Occipital lobe (tissue), 2 donors: ENCODE measurements around a stretch of chr15.

DNA sequence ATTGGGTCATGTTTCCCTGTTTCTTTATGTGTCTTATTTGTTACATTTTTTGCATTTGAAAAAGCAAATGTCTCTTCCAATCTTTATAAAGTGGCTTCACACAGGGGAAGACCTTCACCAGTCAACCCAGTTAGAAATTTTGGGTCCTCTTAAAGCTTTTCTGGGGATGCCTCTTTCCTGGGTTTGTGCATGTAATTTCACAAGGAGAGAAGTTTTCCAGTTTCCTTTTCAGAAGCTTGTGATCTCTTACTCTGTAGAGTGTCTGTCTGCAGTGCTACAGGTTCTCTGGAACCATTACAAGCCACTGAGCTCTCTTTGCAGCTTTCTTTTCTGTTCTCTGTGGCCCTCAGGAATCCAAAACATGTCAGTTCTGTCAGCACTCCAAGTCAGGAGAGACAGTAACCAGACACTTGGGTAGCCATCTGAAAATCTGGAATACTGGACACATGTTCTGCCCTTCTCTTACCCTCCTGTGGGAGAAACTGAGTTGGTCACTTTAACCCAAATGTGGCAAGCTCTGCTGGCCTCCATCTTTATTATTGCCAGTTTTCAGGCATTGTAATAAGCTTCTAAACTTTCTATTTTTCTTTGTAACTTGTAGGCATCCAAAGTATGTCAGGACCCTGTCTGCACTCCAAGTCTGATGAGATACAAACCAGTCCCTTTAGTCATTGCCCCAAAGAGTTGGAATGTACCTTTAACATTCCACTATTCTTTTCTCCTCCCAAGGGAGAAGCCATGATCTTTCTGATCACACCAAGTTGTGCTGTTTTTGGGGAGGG, 183.8 kb downstream of the DPH6 start:
- RAMPAGE, long total RNA: no peak

GRCh38 chr15:36605433-36605939, 26.1 kb downstream of the CDIN1 start:
- RAMPAGE, long total RNA: no peak

- RAMPAGE, long total RNA: no peak
These were observed 229.0 kb downstream of the CDIN1 start for GRCh38 chr15:36808090-36809112.

GRCh38 chr15:36887993-36889118, 212.0 kb downstream of the MEIS2 start:
- RAMPAGE, long total RNA: no peak

DNA sequence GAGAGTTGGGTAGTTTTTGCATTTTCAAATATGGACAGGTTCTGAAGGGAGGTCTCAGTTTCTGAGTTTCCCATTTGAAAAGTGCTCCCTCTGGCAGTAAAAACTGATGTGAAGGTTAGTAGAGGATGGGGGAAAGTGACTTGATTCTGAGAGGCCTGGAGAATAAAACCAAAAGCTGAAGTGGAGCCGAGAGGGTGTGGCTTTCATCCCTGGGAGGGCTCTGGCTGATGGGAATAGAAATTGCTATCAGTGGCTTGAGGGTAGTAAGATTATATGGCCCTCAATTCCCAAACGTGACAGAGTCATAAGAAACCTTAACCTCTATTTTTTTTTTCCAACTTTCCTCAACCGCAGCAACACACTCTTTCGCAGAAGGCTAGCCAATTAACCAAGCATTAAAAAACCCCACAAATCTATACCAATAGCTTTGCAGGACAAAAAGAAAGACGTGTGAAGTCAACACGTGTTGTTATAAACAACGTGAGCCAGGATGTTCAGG, 185.9 kb downstream of the MEIS2 start:
- RAMPAGE, long total RNA: no peak

DNA sequence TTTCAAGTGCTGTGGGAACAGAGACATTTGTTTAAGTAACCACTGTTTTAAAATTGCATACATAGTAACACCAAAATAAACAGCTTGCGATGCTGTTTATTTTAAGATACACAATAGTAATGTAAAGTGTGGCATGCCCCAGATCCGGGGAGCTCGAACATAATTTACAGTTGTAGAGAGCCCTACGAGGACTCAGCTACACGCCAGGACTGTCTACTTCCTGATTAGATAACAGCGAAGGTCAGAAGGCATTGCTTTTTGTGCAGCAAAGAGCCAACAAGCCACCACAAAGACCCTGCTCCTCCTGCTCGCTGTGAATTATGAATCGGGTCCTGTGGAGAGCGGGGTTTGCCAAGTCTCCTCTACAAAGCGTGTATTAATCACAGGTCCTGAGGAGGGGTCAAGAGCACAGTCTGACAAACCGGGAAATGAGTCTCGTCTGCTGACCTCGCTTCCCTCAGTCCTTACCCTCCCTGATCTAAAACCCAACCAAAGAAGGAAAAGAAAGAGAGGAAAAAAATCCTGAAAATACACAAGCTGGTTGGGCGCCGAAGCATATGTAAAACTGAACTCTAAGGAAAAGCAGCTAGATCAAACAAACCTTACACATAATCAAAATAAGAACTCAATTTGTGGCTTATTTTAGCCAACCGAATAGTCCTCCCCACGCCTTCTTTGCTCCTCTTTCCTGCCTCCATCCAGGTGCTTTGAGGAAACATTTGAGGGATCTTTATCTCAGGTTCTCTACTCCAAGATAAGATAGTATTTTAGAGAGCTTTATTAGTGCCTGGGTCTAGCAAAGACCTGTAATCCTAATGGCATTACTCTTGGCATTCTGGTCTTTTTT, 80.3 kb downstream of the MEIS2 start:
- RAMPAGE, long total RNA: no peak

GRCh38 chr15:37091825-37092463, 8.4 kb downstream of the MEIS2 start:
- RAMPAGE, long total RNA: no peak

- RAMPAGE, long total RNA: no peak
These were observed 106.3 kb upstream of the MEIS2 start for GRCh38 chr15:37206604-37207120.

DNA sequence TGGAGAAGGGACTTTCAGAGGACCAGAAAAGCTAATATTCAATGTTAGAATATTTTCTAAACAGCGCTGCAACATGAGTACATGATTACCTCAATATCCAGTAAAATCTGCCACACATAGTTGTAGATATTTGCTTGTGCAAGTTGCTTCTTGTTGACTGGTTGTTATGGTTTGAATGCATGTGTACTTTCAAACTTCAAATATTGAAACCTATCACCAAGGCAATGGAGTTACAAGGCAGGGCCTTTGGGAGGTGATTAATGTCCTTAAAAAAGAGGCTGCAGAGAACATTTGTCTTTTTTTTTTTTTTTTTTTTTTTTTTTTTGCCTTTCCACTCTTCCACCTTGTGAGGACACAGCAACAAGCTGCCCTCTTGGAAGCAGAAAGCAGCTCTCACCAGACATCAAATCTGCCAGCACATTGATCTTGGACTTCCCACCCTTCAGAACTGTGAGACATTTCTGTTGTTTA, 50.0 kb downstream of the TMCO5A start:
- RAMPAGE, long total RNA: no peak

DNA sequence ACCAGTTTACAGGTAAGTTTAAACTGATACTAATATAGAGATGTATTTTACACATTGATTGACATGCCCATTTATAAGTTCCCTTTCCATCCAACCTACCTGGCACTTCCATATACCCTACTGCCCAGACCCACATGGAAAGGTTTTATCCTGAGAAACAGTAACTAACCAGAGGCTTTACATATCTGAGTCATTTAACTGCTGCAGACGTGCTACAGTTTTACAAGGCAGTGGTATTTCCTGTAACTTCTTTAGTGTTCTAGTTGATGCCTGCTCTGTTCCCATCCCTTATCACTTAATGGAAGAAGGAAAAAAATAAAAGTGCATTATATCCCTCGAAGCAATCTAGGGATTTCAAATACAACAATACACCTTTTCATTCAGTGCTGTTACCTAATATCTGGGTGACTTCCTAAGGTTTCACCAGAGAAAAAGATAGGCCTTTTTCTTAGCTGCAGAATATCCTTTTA, 107.1 kb downstream of the TMCO5A start:
- RAMPAGE, long total RNA: no peak

GRCh38 chr15:38130616-38131306, 121.9 kb upstream of the SPRED1 start:
- RAMPAGE, long total RNA: no peak

- RAMPAGE, long total RNA: no peak
These were observed 16.9 kb downstream of the RASGRP1 start for GRCh38 chr15:38547659-38548170.

GRCh38 chr15:38563259-38564568, 900 bp downstream of the RASGRP1 start:
- RAMPAGE, long total RNA: no peak

DNA sequence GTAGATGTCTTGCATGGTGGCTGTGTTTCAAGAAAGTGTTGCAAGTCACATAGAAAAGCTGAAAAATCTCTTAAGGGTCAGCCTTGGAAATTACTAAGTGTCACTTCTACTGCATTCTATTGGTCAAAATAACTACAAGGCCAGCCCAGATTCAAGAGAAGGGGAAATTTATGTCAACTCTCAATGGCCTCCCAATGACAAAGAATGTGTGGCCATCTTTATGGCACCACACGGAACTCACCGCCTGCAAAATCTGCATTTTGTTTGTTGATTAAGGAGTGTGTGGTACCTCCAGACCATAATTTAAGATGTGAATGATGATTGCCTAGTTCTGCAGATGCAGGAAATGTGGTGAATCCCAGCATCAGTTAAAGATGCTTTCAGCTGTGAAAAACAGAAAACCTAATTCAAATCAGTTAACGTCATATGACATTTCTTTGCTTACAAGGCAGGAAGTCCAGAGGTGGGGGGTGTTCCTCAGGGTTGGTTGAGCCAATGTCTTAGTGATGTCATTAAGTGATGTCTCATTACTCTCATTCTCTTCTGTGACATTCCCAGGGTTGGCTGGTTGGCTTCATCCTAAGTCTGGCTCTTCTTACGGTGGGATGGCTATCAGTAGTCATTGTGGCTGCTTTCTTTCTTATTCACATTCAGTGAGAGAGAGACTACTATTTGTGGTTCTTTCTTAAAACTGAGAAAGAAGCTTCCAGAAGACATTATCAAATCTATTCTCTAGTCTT, 106.0 kb upstream of the RASGRP1 start:
- RAMPAGE, long total RNA: no peak

- RAMPAGE, long total RNA: no peak
These were observed 107.1 kb upstream of the RASGRP1 start for GRCh38 chr15:38671493-38672254.

GRCh38 chr15:38685726-38686636, 121.4 kb upstream of the RASGRP1 start:
- RAMPAGE, long total RNA: no peak

GRCh38 chr15:38865004-38865458, 300.4 kb upstream of the RASGRP1 start:
- RAMPAGE, long total RNA: no peak

GRCh38 chr15:39154009-39154797, 426.7 kb upstream of the THBS1 start:
- RAMPAGE, long total RNA: no peak

DNA sequence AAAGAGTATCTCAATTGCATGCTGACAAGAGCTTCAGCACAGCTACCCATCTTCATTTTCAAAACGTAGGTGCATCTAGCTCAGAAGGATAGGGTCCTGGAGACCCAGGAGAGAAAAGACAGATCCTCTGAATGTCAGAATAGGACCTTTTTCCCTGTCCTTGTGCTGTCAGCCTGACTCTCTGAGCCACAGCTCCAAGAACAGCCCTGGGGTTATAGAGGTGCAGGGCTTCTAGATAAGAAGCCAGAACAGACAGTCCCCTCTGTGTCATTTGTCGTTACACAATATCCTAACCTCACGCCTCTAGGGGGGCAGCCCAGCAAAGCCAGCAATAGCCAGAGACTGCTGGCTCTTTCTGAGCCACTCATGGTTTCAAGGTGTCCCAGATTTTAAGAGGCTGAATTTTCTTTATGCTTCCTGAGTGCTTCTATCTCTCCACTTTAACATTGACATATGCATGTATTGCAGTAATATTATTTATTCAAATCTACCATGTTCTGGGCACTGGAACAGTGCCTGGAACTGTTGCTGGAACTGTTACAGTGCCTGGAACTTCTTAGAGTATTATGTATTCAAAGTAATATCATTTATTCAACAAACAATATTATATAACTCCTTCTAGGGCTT, 153.1 kb upstream of the THBS1 start:
- RAMPAGE, long total RNA: no peak

- RAMPAGE, long total RNA: no peak
These were observed 147.5 kb upstream of the THBS1 start for GRCh38 chr15:39433445-39433777.